B cell (primary cell): ENCODE measurements around a stretch of chr5.

DNA sequence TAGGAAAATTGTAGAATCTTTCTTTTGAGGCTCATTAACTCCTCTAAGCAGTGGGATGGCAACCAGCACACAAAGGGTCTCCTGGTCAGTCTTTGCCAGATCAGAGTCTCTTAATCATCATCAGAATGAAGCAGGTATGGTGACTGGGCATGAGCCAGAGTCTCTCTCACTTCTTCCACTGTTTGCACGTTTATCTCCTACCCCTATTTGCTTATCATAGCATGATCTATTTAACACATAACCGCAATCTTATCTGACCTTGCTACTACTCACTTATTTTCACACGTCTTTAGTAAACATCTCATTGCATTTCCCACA is 39.9 kb upstream of the IL7R start:
- PRO-cap = no peak
- CAGE, long polyA plus RNA = no peak

GRCh38 chr5:35853971-35854809 is 2.5 kb upstream of the IL7R start:
- PRO-cap = unidirectional peak, minus-strand start at chr5:35854441
- CAGE, long polyA plus RNA = no peak

GRCh38 chr5:36403296-36403772 is 101.6 kb upstream of the RANBP3L start:
- PRO-cap = no peak
- CAGE, long polyA plus RNA = no peak

DNA sequence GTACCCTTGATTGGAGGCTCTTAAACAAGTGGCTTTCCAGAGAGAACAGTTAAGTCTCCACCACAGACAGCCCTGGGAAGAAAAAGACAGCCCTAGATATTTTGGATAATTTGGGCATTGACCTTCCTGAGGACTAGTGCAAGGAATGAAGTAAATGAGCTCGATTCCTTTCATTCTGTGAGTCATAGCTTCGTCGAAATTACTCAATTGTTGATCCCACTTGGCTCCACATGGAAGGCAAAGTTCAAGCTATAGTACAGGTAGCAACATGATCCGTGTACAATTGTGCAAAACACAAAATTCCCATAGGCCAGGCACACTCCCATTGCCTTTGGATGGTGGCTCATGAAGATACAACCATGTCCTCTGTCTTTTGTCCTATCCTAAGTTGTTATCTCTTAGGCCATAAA is 116.5 kb upstream of the RANBP3L start:
- PRO-cap = no peak
- CAGE, long polyA plus RNA = no peak

DNA sequence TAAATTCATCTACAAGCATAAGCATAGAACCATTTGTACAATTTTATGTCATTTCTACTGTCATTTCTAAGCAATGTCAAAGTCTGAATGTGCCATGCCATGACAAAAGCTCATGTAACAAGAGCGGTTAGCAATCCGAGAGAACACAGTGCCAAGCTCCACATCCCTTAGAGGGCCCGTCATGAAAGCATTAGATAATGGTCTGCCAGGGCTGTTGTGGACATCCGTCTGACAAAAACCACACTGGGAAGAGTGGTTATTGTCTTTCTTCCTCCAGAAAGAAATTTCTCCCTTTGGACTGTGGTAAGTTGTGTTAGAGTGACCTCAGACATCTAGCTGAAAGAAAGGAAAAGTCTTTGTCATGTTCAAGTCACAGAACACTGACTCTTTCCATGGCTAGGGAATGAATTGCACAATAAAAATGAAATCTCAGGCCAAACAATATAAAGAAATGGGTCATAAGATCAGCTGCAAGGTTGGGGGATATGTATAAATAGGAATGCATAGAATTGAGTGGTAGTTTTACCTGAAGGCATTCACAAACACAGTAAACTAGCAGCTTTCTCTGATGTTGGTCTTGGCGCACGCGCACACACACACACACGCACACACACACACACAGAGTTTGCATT is 5.2 kb downstream of the SLC1A3 start:
- PRO-cap = no peak
- CAGE, long polyA plus RNA = no peak

DNA sequence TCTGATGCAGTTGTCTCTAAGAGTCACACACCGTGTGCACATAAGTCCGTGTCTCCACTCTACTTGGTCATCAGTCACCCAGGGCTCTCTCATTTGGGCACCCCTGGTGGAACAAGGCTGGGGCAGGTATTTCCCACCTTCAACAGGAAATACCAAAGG is 12.5 kb downstream of the SLC1A3 start:
- PRO-cap = no peak
- CAGE, long polyA plus RNA = no peak

- PRO-cap = no peak
- CAGE, long polyA plus RNA = no peak
Observed at GRCh38 chr5:36739525-36740488, 133.4 kb downstream of the SLC1A3 start.

GRCh38 chr5:36783120-36783686 is 93.4 kb upstream of the NIPBL start:
- PRO-cap = no peak
- CAGE, long polyA plus RNA = no peak

GRCh38 chr5:36875752-36876143 is 821 bp upstream of the NIPBL start:
- PRO-cap = bidirectional peak, plus-strand start at chr5:36876039, minus-strand start at chr5:36875918
- CAGE, long polyA plus RNA = no peak

GRCh38 chr5:36926958-36927916 is 50.7 kb downstream of the NIPBL start:
- PRO-cap = no peak
- CAGE, long polyA plus RNA = no peak

DNA sequence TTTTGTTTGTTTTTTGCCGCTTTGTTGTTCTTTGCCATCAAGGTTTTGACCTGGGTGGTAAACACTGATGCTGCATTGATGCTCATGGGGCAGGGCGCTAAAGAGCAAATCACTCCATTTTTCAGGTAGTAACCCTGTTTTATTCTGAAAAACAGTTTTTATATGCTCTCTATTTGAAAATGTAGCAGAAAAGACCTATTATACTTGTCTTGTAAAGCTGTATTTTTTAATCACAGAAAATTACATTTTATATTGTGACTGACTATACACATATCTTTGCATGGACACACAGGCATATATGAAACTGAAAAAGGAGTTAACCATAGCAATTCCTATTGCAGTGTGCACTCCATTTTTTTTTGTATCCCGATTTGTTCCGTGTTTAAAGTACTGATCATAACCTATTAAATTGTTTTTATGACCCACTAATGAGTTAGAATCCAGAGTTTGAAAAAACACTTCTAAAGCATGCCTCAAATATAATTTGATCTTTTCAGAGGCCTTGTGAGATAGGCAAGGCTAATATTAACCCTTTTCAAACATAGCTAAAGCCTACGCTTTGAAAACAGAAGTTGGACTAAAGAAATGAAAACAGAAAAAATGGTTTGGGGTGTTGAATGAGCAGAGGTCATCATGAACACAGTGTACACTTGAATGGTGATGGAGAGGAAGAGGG is 219.4 kb downstream of the GDNF start:
- PRO-cap = no peak
- CAGE, long polyA plus RNA = no peak

DNA sequence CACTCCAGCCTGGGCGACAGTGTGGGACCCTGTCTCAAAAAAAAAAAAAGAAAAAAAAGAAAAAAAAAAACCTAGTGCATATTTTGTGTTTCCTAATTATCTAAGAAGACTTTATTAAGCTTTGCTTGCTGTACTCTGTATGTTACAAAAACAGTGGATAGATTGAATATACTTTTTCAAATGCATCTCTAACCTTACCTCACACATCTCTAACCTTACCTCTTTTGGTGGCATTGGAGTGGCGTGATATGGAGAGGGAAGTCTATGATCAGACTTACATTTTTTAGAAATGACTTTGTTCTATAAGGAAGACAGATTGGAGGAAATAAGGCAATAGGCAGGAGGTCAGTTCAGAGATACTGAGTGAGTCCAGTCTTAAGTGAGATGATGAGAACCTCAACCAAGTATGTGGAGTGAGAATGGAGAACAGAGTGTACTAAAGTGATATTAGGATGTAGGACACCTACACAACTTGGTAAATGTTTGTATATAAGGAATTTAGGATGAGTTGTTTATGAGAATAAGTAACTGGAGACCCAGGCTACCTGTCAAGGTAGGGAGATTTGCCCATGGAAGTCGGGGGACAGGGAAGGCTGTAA is 205.5 kb downstream of the GDNF start:
- PRO-cap = no peak
- CAGE, long polyA plus RNA = no peak

DNA sequence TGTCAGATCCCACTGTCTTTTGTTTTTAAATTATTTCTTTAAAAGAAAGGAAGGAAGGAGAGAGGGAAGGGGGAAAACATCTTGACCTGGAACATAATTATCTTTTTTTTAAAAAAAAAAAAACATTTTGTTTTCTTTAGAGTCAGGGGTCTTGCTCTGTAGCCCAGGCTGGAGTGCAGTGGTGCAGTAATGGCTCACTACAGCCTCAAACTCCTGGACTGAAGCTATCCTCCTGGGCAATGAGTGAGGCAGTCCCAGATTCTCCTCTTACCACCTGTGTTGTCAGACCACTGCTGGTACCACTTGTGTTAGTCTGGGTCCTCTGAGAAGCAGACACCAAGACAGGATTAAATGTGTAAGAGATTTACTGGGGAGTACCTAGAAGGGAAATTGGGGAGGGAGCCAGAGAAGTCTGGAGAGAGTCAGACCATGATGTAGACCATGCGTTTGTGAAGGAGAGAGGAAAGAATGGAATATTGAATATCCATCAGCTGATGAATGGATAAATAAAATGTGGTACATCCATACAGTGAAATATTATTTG is 170.5 kb downstream of the GDNF start:
- PRO-cap = no peak
- CAGE, long polyA plus RNA = no peak

GRCh38 chr5:37833802-37834368 is 6.0 kb downstream of the GDNF start:
- PRO-cap = no peak
- CAGE, long polyA plus RNA = no peak

GRCh38 chr5:37847619-37848300 is 7.9 kb upstream of the GDNF start:
- PRO-cap = no peak
- CAGE, long polyA plus RNA = no peak

- PRO-cap = no peak
- CAGE, long polyA plus RNA = no peak
Observed at GRCh38 chr5:38162536-38163024, 95.8 kb upstream of the EGFLAM start.

DNA sequence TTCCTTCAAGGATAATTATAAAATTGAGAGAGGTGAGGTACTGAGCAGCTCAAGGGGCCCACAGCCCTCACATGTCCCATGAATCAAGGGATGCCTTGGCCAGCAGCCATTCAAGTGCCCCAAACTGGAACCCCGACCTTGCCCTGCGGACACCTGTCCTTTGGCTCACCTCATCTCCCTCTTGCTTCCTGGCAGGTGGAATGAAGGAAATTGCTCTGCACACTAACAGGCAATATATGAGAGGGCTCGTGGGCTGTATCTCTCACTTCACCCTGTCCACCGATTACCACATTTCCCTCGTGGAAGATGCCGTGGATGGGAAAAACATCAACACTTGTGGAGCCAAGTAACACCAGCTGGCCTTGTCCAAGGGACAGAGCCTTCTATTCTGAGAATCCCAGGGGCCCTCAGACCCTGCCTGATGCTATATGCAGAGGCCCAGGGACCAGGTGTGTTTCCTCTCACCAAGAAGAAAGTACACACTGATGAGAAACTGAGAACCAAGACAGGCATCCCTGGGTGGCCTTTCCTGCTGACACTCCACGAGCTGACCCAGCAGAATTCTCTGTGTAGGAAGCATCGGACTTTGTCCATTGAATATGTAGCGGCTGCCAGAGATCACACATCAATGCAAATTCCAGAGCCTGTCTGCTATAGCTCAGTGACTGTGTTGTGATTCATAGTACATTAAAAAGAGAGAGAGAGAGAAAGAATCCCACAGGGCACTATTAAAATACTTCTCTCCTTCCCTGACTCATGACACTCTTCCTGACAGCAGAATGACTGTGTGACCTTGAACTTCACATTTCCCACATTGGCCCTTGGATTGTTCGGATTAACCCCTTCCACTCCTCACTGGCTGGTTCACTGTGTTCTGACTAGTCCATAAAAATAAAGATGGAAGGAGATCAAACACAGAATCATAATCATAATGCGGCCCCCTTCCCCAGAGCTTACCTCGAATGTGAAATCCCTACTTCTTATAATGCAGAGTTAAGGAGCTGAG is 92.5 kb downstream of the LIFR start:
- PRO-cap = no peak
- CAGE, long polyA plus RNA = no peak

DNA sequence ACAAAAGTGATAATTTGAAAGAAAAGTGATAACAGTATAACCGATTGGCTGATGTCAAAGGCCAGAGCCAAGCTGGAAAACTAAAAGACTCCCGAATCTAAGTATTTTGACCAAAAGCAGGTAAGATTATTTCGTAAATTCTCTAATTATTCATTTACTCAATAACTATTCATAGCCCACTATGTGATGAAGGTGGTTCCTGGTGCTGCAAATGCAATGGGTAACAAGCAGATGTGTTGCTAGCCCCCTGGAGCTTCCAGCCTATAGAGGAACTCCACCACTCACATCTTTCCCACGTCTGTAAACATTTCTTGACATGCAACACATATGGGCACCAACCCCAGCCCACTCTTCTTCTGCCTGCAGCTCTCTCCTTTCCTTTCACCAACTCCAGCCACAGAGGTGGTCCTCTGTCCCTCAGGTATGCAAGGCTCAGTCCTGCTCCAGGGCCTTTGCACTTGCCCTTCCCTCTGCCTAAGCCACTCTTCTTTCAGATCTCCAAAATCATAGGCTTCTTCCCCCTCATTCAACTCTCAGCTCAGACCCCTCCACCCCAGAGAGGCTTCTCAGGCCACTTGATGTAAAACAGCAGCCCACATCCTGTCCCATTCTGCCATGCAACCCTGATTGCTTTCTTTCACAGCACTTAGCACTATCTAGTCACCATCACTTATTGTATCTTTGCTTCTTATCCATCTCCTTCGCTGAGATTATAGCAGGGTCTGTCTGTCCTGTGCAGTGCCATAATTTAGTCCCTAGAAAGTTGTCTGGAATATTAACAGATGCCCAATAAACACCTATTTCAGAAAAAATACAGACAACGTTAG is 3.5 kb downstream of the LIFR start:
- PRO-cap = no peak
- CAGE, long polyA plus RNA = no peak

- PRO-cap = no peak
- CAGE, long polyA plus RNA = no peak
Observed at GRCh38 chr5:38831976-38832440, 13.8 kb upstream of the OSMR start.

- PRO-cap = no peak
- CAGE, long polyA plus RNA = no peak
Observed at GRCh38 chr5:38883590-38884330, 37.9 kb downstream of the OSMR start.